Choroid plexus epithelial cell (primary cell): ENCODE data around the genes FAM13B, WNT8A and HSPA9.

- RRBS: no CpG with 5 or more reads among the region's 1 CpG
Measured at GRCh38 chr5:137800639-137800929, 46.4 kb upstream of the HNRNPA0 start.

GRCh38 chr5:137802854-137803317 lies 48.7 kb upstream of the HNRNPA0 start:
- RRBS: no CpG with 5 or more reads among the region's 3 CpGs

GRCh38 chr5:138018245-138018650 lies 14.6 kb downstream of the FAM13B start:
- RRBS: no CpG with 5 or more reads among the region's 4 CpGs

GRCh38 chr5:138032622-138033300 lies at the start of gene FAM13B:
Gene FAM13B, minus strand, starts transcription at chr5:138033079.
- RRBS: 2% methylated on average over 15 of the region's 77 CpGs

DNA sequence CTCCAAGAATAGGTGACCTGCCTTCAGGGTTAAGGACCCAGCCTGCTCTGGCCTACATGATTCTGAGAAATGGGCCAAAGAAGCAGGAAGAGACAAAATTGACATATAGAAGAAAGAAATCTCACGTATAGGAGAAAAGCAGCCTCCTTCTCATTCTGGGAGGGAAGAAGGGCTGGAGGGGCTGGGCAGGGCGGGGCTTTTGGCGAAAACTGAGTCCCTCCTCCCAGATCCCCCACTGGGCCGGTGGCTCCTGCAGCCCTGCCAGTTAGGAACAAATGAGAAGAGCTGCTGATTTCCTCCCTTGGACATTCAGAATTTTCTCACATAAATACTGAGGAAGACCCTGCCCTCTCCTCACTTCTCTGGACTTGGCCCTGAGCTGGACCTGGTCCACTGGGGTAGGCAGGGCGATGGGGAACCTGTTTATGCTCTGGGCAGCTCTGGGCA lies at the start of gene WNT8A:
Gene WNT8A (plus strand): TSS at position 354 of the 447 bp plus-strand sequence.
- RRBS: no CpG with 5 or more reads among the region's 5 CpGs

DNA sequence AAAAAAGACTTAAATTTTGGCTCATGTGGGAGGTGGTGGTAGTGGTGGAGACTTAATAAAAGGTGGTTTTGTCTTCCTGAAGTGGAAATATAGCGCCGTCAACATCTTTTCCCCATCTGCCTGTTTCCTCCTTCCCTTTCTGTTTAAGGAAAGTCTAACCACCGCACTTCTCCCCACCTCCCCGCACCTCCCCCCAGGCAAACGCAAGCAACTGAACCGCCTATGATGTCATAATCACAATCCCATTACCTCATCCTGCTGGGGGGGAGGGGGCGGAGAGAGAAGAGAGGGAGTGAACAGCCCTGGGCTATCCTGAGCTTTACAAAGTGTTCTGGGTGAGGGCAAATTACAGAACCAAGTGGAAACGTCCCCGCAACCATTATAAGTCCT lies 788 bp upstream of the FAM53C start:
- RRBS: no CpG with 5 or more reads among the region's 9 CpGs

GRCh38 chr5:138352301-138352456 lies 306 bp upstream of the KDM3B start:
- RRBS: no CpG with 5 or more reads among the region's 3 CpGs

GRCh38 chr5:138374917-138375250 lies 22.4 kb downstream of the KDM3B start:
- RRBS: no CpG with 5 or more reads among the region's 3 CpGs

DNA sequence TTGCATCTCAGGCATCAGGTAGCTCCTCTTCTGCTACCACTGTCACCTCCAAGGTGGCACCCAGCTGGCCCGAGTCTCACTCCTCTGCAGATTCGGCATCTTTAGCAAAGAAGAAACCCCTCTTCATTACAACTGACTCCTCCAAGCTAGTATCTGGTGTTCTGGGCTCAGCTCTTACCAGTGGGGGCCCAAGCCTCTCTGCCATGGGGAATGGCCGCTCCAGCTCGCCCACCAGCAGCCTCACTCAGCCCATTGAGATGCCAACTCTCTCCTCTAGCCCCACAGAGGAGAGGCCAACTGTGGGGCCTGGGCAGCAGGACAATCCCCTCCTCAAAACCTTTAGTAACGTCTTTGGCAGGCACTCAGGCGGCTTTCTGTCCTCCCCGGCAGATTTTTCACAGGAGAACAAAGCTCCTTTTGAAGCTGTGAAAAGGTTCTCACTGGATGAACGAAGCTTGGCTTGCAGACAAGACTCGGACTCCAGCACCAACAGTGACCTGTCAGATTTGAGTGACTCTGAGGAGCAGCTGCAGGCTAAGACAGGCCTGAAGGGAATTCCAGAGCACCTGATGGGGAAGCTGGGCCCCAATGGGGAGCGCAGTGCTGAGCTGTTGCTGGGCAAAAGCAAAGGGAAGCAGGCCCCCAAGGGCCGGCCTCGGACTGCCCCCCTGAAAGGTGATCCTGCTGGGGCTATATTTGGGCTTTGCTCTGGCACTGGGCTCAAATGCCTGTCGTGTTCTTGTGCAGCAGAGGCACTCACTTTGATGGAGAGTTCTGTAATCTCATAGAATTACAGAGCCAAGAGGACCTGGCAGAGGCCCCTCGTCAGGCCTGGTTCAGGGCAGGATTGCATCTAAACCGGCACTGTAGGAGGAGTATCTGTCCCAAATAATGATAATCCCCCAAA lies 39.4 kb downstream of the KDM3B start:
- RRBS: no CpG with 5 or more reads among the region's 15 CpGs

DNA sequence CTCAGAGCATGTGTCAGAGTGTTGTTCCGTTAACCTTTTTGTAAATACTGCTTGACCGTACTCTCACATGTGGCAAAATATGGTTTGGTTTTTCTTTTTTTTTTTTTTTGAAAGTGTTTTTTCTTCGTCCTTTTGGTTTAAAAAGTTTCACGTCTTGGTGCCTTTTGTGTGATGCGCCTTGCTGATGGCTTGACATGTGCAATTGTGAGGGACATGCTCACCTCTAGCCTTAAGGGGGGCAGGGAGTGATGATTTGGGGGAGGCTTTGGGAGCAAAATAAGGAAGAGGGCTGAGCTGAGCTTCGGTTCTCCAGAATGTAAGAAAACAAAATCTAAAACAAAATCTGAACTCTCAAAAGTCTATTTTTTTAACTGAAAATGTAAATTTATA lies 3.4 kb downstream of the EGR1 start:
- RRBS: no CpG with 5 or more reads among the region's 6 CpGs

DNA sequence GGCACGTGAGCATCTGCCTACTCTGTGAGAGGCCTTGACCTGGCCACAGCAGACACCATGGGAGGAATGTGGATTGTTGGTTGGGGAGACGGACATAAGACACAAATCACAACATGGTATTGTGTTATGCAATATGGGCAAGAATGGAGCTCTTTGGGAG lies 4.8 kb downstream of the EGR1 start:
- RRBS: no CpG with 5 or more reads among the region's 2 CpGs

GRCh38 chr5:138492766-138492941 lies 27.4 kb downstream of the EGR1 start:
- RRBS: no CpG with 5 or more reads among the region's 4 CpGs

DNA sequence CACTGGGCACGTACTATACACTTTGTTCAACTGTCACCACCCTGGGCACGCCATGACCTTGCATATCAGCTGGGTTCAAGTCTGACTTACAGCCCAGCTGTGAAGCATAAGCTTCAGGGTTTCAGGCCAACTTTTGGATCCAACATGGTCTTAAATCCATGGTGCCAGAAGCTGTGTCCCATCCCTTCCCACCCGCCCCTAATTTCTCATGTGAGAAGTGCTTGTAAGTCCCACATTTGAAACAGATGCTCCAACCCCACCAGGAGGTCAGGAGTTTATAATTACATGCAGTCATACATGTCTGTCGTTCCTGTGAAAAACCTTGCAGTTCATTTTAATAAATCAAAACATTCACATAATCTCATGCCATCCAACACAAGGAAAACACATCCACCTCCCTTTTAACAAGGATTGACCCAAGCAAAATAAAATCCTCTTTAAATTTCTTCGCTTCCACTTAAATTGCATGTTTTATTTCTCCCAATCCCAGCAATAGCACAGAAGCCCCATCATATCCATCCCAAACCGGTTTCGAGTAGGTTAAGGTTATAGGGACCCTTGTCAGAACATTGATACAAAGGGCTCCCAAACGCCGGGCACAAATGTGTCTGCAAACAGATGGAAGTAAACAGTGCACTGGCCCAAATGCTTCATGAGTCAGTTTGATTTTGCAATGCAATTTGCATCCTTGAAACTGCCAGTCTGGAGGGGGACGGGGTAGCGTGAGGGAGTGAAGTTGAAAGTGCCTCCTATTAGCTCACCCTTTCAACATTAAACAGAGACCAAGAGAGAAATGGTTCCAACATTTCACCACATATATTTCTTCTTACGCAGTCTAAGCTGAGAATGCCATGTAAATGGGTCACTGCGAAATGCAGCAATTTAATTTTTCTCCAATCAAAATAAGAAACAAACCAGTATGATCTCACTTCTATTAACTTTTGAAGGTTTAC lies 35.8 kb downstream of the ETF1 start:
- RRBS: no CpG with 5 or more reads among the region's 13 CpGs

DNA sequence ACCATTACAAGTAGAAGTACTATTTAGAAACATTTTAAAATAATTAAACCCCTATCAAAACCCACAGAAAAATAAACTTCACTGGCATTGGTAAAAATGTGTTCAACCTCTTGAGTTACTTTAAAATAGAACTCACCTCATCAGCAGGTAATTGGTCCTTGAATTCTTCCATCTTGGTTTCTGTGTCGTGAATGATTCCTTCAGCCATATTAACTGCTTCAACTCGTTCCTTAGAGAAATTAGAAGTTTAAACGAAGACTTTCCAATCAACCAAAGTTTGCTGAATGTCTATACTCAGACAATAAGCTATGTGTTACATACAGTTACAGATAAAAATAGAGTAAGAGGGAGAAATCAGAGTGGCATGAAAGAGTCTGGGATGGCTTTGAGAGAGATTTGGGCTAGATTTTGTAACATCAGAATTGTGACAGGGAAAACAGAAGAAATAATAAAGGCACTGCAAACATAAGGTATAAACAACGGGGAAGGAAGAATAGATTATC lies 13.7 kb upstream of the ETF1 start:
- RRBS: no CpG with 5 or more reads among the region's 4 CpGs

- RRBS: 1% methylated on average over 3 of the region's 57 CpGs
Measured at GRCh38 chr5:138574612-138575574, at the start of gene HSPA9. Gene HSPA9, minus strand, starts transcription at chr5:138575401.

DNA sequence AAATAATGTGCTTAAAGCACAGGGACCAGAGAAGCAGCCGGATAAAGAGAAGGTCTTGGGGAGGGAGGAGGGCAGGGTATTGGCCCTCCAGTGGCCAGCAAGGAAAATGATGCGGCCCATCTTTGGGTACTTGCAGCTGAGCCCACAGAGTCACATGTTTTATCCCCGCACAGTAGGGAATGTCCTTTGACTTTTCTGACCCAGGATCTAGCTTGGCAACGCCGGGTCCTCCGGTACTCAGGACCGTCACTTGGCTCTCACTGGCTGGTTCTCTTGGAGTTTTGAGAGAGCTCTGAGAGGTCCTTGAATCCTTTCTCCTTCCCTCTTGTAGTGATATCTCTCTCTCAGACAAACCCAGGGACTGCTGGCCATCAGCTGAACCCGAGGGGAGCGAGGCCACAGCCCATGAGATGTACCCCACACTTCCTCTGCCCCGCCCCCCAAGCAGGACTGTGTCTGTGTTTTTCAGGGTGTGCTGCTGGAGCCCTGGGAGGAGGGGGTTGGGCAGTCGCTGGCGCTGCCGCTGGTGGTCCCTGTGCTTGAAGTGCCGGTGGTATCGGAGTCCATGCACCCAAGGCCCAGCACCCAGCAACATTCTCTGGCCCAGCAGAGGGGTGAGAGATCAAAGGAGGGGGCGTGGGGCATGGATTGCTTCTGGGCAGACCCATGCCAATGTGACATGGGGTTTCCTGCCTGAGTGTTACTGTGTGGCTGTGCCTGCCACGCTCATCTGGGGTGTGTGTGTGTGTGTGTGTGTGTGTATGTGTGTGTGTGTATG lies 35.5 kb upstream of the HSPA9 start:
- RRBS: no CpG with 5 or more reads among the region's 17 CpGs

- RRBS: no CpG with 5 or more reads among the region's 3 CpGs
Measured at GRCh38 chr5:138766138-138766765, 13.0 kb downstream of the CTNNA1 start.

GRCh38 chr5:138901416-138902263 lies 26.5 kb upstream of the LRRTM2 start:
- RRBS: no CpG with 5 or more reads among the region's 5 CpGs